Monocyte (primary cell): ENCODE measurements around a stretch of chr17.

GRCh38 chr17:77070247-77070687 lies 70.5 kb upstream of the SEC14L1 start:
- PRO-cap, 2 experiments: no peak in any of the 2 experiments

DNA sequence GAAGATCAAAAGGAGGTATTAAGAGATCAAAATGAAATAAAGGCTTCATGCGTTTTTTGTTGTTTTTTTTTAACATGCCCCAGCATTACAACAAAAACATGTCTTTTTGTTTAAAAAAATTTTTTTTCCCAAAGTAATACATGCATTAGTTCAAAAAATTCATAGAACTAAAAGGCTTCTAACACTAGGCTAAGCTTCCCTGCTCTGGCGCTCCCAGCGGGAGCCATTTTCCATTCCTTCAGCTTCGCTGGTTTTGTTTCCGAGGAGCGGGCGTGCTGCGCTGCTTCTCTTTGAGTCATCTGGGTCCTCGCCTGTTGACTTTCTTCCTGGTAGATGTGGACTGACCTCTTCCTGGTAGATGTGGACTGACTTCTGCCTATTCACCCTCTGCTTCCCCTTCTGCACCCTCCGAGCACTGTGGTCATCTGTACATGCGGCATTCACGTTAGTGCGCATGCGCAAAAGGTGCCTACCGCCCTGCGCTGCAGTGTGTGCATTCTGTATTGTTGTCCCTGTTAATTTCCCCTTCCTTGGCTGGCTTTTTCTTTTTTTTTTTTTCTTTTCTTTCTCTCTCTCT lies 40.8 kb upstream of the SEC14L1 start:
- PRO-cap, 2 experiments: peak in 2 of 2 experiments; most common minus-strand start position 292 of the sequence (in 2)

GRCh38 chr17:77137624-77138324 lies 3.0 kb upstream of the SEC14L1 start:
- PRO-cap, 2 experiments: no peak in any of the 2 experiments

- PRO-cap, 2 experiments: no peak in any of the 2 experiments
Observed at GRCh38 chr17:77148523-77149318, 8.0 kb downstream of the SEC14L1 start.

DNA sequence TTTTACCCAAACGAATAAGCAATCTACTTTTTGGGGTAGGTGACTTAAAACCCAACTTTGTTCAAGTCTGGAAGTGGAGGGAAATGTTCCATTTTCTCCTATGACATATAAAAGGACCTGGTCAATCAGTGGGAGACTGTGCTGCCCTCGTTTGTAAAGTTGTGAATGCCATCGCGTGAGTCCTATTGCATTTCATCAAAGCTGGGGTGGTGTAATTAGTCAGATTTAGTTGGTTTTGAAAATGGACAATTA lies 10.3 kb downstream of the SEC14L1 start:
- PRO-cap, 2 experiments: peak in 1 of 2 experiments; most common plus-strand start position 167 of the sequence (in 1)

- PRO-cap, 2 experiments: no peak in any of the 2 experiments
Observed at GRCh38 chr17:77164500-77165037, 23.8 kb downstream of the SEC14L1 start.

DNA sequence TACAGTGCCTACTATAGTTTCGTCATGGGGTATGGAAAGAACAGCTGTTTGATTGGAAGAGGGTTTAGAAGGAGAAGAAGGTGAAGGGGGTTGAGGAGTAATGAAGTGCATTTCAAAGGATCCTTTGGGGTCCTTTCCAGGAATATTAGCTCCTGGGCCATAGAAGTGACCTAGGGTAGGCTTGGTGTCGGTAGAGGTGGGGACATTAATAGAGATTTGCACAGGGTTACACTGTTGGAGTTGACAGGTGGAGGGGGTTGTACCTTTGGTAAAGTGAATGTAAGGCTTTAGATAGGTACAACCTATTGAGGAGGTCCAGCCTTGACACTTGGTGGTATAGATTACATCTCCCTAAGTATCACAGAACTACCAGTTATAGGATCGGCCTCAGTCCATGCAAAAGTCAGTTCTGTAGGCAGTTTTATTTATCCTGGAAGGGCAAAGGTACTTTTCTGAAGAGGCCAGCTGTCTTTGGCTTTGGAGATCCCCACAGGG lies 28.9 kb downstream of the SEC14L1 start:
- PRO-cap, 2 experiments: peak in 1 of 2 experiments; most common plus-strand start position 238 of the sequence (in 1)

DNA sequence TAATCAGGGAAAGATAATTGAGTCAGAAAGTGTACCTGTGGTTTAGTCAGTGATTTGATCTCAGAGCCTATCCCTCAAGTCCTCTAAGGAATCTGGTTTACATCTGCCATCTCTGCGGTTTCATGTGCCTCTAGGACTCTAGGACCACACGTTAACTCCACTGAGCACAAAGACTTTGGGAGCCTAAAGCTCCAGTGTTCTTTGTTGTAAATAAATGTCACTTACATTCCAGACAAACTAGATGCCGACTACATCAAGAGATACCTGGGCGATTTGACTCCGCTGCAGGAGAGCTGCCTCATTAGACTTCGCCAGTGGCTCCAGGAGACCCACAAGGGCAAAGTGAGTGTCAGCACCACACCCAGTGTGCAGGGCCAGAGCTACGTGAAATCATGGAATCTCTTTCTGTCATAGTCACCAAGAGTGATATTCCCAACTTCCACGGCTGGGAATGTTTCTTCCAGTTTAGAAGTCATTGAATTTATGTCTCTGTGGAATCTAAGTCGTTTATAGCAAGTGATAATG lies 55.3 kb downstream of the SEC14L1 start:
- PRO-cap, 2 experiments: peak in 1 of 2 experiments; most common plus-strand start position 307 of the sequence (in 1)

GRCh38 chr17:77254829-77255328 lies 26.4 kb upstream of the SEPTIN9 start:
- PRO-cap, 2 experiments: no peak in any of the 2 experiments

- PRO-cap, 2 experiments: peak in 2 of 2 experiments; most common plus-strand start chr17:77286015 (in 2); most common minus-strand start chr17:77285755 (in 1)
Observed at GRCh38 chr17:77285561-77286567, 4.6 kb downstream of the SEPTIN9 start.

GRCh38 chr17:77313038-77313721 lies 31.9 kb downstream of the SEPTIN9 start:
- PRO-cap, 2 experiments: no peak in any of the 2 experiments

DNA sequence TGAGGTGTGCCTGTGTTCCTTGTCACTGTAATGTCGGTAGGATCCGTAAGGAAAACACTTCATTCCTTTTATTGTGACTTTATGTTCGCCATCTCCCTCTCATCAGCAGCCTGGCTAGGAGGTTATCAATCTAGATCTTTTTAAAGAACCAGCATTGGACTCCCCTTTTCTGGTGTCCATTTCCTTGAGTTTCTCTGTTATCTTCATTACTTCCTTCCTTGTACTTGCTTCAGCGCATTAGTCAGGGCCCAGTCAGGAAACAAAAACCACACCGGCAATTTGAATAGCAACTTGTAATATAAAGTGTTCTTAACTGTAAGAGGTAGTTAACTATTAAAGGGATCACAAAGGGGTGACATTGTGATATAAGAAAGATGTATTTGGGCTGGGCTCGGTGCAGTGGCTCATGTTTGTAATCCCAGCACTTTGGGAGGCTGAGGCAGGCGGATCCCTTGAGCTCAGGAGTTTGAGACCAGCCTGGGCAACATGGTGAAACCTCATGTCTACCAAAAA lies 61.1 kb downstream of the SEPTIN9 start:
- PRO-cap, 2 experiments: no peak in any of the 2 experiments

- PRO-cap, 2 experiments: no peak in any of the 2 experiments
Observed at GRCh38 chr17:77356355-77357144, 75.3 kb downstream of the SEPTIN9 start.

- PRO-cap, 2 experiments: no peak in any of the 2 experiments
Observed at GRCh38 chr17:77375033-77375438, 93.7 kb downstream of the SEPTIN9 start.

GRCh38 chr17:77388141-77389164 lies 107.2 kb downstream of the SEPTIN9 start:
- PRO-cap, 2 experiments: no peak in any of the 2 experiments

DNA sequence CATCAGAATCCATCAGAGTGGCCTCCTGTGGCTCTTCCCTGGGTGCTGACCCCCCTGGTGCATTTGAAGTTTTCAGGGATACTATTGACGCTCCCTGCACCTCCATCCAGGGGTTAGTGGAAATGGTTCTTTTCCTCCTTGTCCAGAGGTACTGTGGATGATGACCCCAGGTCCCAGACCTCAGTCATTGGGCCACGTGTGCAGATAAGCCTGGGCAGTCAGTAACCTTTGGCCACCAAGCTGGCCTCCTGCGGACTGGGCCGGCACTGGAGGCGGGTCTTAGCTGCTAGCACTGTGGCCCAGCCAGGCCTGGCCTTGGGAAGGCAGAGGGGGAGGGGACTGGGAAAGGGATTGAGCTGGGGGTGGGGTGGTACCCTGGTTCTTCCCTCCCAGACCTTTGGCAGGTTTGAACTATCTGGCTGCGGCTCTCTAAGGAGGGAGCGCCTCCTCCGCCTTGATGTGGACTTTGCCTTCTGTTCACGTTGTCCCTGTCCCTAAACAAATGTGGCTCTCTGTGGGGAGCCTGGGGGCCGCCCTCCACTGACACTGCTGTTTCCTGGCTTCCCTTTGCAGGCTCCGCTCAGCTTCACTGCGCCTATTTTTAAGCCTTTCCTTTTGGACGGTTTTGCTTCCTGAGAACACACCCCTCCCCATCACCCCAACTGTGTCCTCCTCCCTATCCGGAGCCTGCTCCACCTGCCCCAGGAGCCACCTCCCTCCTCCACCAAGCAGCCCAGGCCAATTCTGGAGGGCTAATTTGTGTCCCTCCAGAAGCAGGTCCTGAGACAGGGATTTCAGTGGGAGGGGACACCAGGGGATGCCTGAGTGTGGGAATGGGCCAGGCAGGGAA lies 111.2 kb downstream of the SEPTIN9 start:
- PRO-cap, 2 experiments: no peak in any of the 2 experiments

DNA sequence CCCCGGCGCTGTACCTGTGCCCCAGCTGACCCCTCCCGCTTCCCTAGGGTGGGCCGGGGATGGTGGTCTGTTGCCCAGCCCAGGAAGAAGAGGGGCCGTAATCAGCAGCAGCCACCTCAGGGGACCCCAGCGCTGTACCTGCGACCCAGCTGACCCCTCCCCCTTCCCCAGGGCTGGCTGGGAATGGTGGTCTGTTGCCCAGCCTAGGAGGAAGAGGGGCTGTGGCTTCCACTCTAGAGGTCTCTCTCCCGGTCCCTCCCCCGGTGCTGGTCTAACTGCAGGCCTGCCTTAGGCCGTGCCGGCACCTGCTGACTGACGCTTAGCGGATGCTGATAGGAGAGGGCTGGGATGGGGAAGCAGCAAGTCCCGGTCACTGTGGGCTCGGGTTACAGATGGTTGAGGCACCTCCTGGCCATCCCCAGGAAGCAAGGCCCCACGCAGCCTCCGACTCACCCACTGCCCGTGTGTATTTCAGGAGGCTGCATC lies 138.1 kb downstream of the SEPTIN9 start:
- PRO-cap, 2 experiments: no peak in any of the 2 experiments

DNA sequence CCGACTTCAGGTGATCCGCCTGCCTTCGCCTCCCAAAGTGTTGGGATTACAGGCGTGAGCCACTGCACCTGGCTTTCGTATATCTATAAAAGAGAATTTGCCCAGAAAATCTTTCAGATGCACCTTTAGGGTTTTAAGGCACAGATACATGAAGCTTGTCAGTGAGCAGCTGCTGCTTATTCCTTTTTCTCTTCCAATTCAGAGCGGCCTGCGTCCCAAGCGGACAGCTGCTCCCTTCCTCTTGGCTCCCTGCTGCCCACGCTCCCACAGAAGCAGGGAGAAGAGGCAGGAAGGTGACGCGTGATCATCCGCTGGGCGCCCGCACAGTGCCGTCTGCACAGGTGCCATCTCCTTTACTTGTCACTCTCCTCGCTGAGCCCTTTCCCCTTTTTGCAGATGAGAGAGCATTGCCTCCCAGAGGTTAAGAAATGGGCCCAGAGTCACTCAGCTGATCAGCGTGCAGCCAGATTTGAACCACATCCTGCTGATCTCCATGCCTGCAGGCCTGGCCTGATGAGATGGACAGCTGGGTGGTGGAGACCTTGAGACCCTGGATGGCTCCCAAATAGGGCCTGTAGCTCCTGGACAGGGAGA lies 159.2 kb downstream of the SEPTIN9 start:
- PRO-cap, 2 experiments: no peak in any of the 2 experiments

DNA sequence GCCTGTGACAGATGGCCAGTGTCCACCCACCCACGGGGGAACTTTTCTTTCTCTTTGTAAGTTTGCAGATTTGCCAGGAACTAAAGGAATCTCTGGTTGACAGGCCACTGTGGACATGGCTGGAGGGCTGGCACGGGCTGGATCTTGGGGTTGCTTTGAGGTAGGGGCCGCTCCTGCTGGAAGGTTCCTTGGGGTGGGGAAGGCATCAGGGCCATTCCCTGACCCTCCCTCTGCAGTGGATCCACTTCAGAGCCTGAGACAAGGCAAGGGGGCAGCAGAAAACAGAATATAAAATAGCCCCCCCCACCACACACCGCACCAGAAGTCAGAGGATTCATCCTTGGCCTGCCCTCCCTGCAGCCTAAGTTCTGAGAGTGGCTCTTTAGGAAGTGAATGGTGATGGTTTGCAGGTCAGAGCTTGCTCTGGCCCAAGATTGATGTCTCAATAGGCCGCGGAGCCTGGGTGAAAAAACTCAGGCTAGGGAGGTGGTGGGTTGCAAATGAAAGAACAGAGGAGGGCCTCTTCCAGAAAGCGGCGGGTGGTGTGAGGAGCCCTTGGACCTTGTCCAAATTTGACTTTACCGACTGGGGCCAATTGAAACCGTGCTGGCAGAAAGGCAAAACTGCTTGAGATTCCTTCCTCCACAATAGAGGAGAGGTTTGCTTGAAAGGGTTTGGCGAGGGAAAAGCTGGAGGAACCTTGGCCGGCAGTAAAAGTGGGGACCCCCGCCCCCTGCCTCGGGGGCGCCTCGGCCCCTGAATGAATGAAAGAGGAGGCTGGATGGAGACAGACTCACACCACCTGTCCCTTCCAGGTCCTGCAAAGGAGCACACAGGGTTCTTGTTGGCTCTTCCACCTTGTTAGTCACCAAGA lies 190.6 kb downstream of the SEPTIN9 start:
- PRO-cap, 2 experiments: no peak in any of the 2 experiments

GRCh38 chr17:77480466-77481001 lies 199.2 kb downstream of the SEPTIN9 start:
- PRO-cap, 2 experiments: no peak in any of the 2 experiments